HT-29 (cell line): ENCODE measurements around the gene TNRC6C.

DNA sequence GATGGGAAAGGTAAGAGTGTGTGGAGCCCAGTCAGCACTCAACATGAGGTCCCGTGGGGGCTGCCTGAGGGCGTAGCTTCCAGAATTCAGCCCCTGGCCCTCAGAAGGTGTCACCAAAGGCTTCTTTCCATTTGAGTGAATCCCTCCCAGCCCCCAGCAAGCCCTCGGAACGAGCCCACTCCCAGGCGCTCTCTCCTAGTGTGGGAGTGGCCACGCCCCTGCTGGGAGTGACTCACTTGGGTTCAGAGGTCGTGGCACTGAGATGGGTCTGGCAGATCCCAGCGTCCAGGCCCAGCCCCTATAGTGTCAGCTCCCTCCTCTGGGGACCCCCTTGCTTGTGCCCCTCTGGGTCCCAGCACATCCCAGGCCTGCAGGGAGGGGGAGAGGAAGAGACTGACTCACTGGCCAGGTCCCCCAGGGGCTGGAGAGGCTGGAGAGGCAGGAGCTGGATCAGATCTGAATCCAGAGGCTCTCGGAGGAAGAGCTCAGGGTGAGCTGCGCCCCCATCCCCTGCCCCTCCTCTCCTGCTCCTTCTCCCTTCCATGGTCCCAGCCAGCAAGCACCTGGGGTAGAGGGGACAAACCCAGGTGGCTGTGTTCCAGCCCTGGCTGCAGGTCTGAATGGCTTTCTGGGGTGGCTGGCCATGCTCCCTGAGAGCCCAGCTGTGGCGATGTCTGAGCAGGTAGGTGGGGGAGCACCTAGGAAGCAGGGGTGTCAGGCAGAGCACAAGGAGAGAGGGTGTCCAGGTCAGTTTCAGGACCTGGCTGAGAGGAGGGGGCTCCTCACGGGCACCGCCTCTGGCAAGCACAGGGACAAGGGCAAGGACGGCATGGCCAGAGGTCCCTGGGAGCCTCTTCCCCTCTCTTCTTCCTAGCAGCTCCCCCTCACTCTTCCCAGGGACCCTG lies 169.2 kb downstream of the SEPTIN9 start:
- RAMPAGE, long total RNA: no peak

GRCh38 chr17:77555178-77555499 lies 273.8 kb downstream of the SEPTIN9 start:
- RAMPAGE, long total RNA: no peak

GRCh38 chr17:77610034-77610662 lies 328.8 kb downstream of the SEPTIN9 start:
- RAMPAGE, long total RNA: no peak

GRCh38 chr17:77681931-77682298 lies 276.6 kb upstream of the TNRC6C start:
- RAMPAGE, long total RNA: no peak

DNA sequence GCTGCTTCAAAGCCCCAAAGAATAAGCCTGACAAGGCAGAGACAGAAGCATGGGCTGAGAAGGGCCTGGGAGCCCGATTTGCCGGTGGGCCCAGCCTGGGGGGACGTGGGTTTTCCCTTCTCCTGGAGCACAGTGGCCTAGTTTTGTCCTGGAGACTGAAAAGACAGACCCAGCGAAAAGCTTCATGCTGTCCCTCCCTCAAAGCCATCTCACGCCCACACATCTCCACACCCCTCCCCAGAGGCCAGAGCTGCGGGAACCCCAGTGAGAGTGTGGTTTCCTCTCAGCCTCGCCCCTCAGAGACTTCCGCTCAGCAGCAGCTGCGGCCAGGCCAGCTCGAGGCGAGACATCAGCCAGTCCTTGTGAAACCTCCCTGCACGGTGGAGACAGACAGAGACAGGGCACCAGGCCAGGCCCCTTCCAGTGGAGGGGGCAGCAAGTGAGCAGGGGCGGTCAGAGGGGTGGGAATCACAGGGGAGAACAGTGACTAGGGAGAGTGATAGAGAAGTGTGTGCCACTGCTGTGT lies 77.0 kb upstream of the TNRC6C start:
- RAMPAGE, long total RNA: no peak

GRCh38 chr17:77884035-77884426 lies 74.5 kb upstream of the TNRC6C start:
- RAMPAGE, long total RNA: no peak

DNA sequence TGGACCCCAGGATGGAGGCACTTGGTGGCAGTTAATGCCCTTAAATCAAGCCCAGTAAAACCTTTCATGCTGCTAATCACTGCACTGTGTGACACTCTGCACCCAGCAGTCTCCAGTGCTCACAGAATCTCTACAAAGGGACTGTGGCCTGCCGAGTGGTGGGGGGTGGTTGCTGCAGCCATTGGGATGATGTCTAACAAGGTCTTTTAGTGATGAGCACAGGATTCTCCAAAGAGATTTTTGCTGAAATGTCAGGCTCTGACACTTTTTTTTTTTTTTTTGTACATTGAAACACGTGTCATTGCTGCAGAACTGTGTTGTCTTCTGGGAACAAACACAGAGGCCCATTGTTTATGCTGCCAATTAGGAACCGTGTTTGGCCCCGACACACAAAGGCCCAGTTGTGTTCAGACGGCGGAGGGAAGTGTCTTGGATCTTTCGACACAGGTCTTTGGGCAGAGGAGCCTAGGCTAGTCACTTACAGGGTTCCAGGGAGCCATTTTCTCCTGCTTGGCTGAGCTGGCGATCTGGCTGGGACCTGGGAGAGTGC lies 16.2 kb upstream of the TNRC6C start:
- RAMPAGE, long total RNA: no peak

- RAMPAGE, long total RNA: no peak
Measured at GRCh38 chr17:77957247-77958351, 904 bp upstream of the TNRC6C start.

- RAMPAGE, long total RNA: no peak
Measured at GRCh38 chr17:77958549-77959530, at the start of gene TNRC6C. TSS of gene TNRC6C (plus strand) at chr17:77958703.

GRCh38 chr17:78003841-78004506 lies 45.5 kb downstream of the TNRC6C start:
- RAMPAGE, long total RNA: no peak

DNA sequence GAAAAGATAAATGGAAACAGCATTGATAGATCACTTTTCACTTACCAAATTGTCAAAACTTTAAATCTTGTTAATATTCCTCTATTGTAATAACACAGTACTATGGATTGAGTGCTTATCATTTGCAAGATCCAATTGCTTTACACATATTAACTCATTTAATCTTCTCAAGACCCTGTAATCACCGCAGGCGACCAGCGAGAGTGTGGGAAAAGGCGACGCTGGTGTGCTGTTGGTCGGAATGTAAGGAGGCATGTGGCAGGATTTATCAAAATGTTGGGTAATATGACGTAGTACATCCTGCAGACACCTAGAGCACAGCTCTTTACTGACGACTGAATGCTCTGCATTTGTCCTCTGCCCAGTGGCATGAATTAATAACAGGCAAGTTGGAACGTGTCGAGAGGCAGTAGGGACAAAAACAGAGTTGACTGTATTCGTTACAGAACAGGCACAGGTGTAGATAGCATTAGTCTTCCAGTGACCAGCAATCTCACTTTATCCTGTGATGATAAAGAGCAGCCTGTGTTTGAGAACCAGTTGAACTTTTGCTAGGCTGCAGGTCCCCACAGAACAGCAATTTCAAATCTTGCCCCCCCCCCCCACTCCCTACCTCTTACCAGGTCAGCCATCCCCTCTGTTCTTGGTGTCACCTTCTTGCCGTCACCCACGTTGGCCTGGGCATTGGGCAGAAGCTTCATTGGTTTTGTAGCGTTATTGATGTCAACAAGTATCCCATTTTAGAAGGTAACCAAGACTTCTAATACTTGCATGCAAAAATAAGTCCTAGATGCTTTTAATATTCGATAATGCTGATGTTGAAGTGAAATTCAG lies 80.4 kb downstream of the TNRC6C start:
- RAMPAGE, long total RNA: no peak

- RAMPAGE, long total RNA: no peak
Measured at GRCh38 chr17:78125112-78125654, 3.4 kb downstream of the TMC6 start.

GRCh38 chr17:78174236-78175338 lies 6.2 kb downstream of the SYNGR2 start:
- RAMPAGE, long total RNA: no peak

DNA sequence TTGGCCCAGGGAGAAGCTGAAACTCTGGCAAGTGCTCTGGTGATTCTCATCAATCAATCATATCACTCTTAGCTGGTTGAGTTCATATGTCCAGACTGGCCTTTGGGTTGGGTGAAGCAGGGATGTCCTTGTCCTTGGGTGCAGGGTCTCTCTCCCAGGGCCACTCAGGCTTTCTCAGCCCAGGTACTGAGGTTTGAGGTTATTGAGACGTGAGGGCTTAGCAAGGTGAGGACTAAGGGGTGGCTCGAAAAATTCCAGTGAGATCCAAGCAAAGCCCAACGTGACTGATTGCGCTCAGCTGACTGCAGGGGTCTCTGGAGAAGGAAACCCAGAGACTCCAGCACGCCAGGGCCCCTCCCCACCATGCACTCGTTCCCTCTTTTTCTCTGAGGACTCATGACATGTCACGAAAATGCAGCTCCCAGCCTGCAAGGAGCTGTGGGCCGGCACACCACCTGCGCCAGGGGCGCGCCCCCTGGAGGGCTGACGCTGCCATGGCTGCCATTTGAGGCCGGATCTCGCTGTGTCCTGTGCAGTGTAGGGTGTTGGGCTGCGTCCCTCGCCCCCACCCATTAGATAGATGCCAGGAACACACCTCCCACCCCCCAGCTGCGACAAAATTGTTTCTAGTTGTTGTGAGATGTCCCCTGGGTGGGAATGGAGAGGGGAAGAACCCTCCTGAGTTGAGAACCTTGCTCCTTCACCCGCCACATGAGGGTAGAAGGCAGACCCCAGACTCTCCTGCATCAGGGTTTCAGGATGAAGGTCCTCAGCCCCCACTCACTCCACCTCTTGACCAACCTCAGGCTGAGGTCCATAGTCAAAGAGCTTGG lies 8.1 kb downstream of the SYNGR2 start:
- RAMPAGE, long total RNA: no peak

GRCh38 chr17:78225901-78226638 lies 5.4 kb upstream of the TMEM235 start:
- RAMPAGE, long total RNA: no peak

- RAMPAGE, long total RNA: no peak
Measured at GRCh38 chr17:78226874-78227355, 4.5 kb upstream of the TMEM235 start.

DNA sequence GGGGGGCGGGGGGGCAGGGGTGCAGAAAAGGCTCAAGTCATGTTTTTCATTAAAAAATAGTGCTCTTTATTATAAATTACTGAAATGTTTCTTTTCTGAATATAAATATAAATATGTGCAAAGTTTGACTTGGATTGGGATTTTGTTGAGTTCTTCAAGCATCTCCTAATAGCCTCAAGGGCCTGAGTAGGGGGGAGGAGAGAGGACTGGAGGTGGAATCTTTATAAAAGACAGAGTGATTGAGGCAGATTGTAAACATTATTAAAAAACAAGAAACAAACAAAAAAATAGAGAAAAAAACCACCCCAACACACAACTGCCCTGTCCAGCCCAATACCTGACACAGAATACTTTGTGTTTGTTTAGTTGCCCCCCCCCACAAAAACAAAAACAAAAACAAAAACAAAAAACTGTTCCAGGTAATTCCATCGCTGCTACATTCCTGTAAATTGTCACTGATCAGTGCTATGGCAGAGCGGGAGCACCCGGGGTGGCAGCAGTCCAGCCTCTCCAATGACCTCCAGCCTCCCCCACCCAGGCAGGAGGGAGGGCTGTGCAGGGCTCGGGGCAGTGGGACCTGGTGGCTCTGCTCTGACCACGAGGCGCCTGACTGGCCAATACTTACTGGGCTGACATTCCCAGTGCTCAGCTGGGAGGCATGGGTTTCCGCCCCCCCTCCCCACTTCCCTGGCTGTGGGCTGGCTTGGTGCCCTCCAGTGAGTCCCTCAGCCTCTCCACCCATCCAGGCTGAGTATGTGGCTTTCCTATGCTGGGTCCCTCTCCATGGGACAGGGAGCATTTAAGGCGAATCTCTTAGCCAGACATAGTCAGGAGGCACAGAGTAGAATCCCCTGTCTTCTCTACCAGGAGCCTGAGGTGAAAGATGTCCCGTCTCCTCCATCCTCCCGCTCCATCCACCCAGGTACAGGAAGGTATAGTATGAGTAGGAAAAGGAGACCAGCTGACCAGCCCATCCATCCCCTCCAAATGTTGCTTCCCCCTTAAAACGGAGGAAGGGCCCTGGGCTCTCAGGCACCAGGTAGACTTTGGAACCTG lies 2.8 kb downstream of the SOCS3 start:
- RAMPAGE, long total RNA: no peak

DNA sequence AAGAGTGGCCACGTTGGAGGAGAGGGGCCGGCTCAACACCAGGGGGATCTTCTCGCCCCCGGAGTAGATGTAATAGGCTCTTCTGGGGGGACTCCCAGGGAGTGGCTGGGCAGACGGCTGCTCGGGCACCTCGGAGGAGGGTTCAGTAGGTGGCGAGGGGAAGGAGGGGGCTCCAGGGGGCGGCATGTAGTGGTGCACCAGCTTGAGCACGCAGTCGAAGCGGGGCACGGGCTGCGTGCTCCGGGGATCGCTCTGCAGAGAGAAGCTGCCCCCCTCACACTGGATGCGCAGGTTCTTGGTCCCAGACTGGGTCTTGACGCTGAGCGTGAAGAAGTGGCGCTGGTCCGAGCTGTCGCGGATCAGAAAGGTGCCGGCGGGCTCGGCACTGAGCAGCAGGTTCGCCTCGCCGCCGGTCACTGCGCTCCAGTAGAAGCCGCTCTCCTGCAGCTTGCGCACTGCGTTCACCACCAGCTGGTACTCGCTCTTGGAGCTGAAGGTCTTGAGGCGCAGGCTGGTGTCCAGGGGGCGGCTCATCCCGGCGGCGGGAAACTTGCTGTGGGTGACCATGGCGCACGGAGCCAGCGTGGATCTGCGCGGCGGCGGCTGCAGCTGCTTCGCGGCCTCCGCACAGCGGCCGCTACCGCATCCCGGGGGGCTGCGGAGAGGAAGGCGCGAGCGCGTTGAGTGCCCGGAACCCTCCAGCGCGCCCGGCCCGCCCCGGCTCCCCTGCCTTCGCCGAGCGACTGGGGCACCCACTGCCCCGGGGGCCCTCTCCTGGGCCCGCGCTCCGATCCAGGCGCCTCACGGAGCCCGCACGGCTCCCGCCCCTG lies 1.1 kb downstream of the SOCS3 start:
- RAMPAGE, long total RNA: no peak

DNA sequence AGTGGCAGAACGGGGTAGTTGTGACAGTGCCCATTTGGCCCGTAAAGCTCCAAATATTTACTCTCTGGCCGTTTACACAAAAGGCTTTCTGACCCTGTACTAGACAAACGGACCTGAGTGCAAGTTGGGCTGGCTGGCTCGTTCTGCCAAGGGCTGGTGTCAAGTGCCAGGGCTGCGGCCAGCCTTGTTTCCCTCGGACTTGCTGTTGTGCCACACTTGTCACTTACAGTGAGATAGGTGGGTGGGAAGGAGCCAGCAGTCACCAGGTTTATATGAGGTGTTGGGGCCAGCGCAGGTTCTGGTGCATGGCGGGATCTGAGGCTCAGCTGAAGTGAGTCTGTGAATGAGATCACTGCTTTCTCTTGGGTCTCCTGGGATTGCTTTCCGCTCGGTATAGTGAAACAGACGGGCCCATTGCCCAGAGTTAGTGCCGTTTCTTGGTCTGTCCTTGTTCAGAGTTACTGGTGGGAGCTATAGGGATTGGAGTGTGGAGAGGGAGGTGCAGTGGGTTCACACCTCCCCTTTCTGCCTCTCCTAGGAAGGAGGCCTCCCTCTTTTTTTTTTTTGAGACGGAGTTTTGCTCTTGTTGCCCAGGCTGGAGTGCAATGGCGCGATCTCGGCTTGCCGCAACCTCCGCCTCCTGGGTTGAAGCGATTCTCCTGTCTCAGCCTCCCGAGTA lies 18.6 kb downstream of the PGS1 start:
- RAMPAGE, long total RNA: no peak

- RAMPAGE, long total RNA: no peak
Measured at GRCh38 chr17:78419972-78420682, 41.7 kb downstream of the PGS1 start.